Measurements from ENCODE around the gene PDHB.

GRCh38 chr3:57709580-57709971 is 16.7 kb upstream of the DENND6A start:
- PRO-cap: no peak

- PRO-cap: no peak
Observed at GRCh38 chr3:57809511-57809905, 53.4 kb downstream of the SLMAP start.

- PRO-cap: no peak
Observed at GRCh38 chr3:57861773-57862192, 105.7 kb downstream of the SLMAP start.

DNA sequence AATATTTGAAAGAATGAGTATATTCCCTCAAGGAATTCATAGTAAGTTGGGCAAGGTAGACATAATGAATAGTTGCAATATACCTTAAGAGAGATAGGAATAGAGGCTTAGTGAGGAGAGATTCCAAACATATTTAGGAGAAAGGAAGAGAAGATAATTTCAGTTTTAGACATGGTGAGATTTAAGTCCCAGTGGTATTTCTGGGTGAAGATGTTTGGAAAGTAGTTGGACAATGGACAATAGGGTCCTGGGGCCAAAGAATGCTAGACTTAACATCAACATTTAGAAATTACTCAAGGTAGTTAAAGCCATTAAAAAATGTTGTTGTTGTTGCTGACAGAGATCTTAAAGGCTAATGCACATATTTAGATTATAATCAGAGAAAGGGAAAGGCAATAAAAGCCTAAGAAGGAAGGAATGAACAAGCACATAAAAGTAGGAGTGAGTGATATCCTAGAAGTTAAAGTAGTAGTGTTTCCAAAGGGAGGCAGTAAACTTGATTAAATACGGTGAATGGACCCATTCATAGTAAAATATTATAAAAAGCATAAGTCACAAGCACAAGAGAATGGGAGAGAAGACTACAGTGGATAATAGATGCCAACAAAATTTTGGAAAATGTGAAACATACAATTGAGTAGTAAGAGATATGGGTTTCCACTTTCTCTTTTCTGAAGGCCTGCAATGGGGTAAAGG is 125.0 kb upstream of the FLNB start:
- PRO-cap: no peak

DNA sequence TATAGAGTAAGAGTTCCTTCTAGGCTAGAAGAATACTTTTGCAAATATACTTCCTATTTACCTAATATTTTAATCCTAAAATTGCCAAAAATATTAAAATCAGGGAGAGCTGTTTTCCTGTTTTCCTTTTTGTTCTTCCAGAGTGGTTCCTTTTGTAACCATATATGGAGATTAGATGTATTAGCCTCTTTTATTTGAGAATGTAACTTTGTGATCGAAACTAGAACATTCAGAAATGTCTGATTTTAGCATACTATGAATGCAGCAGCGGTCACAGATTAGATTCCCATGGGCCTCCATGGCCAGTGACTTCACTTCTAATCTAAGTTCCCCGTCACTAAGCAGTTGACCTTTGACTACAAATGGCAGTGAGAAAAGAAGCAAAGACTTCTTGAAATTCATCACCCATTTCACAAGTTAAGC is 114.7 kb upstream of the FLNB start:
- PRO-cap: no peak

- PRO-cap: no peak
Observed at GRCh38 chr3:57971970-57972468, 36.2 kb upstream of the FLNB start.

DNA sequence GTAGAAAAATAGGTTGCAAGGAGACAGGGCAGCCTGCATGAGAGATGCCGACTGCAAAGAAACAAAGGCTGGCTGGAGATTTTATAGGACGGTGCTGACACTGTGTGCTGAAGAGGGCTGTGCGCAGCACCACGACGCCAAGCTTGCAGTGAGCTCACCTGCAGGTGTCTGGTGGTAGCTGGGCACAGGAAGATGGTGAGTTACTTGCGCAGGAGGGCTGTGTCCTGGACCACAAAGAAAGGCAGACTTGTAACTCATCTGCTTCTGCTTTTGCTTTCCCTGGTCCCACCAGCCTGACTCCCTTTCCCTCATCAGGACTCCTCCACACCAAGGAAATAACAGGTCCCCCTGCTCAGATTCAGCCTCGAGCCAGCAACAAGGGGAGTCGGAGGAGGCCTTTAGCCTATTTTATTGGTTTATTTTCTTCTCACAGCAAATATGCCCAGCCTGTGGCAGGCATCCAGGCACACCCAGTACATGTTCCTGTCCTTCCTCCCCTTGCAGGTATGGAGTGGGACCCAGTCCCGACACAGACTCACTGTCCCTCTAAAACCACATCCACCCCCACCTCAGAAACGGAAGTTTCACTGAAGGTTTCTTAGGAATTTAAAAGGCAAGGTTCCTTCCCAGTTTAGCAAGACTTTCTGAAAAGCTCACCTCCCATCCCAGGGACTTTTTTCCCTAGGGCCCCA is 35.6 kb upstream of the FLNB start:
- PRO-cap: no peak

- PRO-cap: no peak
Observed at GRCh38 chr3:58010107-58011095, 2.2 kb downstream of the FLNB start.

DNA sequence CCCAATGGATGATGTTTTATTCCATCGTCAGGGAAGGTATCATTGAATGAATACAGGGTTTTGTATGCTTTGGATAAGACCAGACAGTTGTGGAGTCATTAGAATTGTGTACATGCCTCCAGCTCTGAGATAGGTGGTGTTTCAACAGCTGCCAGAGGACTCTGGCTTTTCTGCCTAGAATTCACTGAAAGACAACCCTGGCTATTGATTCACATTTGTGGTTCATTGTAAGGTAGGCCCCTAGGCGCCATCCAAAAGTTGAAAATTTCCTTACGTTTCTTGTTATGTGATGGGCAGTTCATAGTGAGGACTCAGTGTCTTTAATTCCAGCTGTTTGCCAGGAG is 4.5 kb downstream of the FLNB start:
- PRO-cap: no peak

GRCh38 chr3:58015378-58016155 is 7.3 kb downstream of the FLNB start:
- PRO-cap: no peak

GRCh38 chr3:58111438-58112248 is 99.1 kb downstream of the DNASE1L3 start:
- PRO-cap: no peak

DNA sequence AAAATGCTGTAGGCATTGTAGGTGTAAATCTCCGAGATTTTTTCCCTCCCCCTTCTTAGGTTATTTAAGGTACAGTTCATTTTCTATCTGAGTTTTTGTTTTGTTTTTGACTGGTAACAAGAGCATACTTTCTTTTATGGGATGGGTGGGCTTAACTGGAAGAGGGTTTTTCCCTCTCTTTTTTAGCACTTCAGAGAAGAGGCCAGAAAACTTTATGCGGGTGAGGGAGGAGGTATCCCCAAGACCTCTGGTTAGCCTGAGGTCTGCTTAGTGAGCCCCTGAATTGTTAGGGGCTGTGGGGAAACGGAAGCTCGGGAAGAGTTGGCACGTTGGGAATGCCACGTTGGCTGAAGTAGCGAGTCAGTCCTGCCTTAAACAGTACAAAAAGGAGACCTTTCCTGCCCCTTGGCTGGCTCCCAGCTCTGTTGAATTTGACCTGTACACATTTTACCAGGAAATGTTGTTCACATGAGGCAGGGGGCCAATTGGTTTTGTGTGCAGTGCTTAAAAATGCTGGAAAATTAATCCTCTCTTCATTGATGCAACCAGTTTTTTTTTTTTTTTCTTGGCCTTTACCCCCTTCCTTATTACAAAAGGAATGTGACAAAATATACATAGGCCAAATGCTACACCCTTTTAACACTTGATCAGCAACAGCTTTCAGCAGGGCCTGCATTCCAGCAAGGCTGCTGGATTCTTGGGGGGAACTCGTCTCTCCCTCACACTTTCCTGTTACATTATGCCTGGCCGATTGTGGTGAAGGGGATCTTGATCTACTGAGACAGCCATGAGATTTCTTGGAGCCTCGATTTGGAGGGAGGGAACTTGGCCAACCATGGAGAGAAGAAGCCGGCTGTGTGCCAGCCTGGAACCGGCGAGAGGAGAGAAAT is 93.3 kb downstream of the DNASE1L3 start:
- PRO-cap: no peak

GRCh38 chr3:58150042-58150764 is 60.6 kb downstream of the DNASE1L3 start:
- PRO-cap: no peak

DNA sequence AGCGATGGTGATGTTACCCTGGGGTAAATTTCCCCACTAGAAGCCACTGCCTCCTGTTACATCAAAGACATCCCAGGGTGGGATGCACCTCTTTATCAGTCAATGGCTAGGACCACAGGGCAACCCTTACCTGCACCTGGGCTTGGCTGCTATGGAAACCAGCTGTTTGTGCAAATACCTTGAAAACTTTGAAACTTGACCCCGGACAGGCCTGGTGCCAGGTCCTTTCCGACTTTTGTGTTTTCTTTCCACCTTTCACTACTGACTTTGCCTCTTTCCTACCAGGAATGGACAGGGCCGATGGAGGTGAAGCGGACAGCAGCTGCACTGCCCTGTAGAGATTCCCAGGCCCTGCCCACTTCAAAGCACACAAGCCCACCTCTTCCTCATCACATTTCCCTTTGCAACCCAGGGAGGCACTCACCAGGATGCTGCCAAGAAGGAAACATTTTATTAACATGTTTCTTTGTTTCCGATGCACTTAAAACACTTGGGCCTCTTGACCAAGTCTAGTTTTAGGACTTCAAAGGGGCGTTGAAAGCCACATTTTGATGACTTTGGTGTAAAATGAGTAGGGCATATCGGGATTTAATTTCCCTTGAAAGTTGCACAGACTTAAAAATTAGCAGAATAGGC is 36.6 kb downstream of the DNASE1L3 start:
- PRO-cap: no peak

GRCh38 chr3:58178554-58179145 is 32.1 kb downstream of the DNASE1L3 start:
- PRO-cap: no peak

DNA sequence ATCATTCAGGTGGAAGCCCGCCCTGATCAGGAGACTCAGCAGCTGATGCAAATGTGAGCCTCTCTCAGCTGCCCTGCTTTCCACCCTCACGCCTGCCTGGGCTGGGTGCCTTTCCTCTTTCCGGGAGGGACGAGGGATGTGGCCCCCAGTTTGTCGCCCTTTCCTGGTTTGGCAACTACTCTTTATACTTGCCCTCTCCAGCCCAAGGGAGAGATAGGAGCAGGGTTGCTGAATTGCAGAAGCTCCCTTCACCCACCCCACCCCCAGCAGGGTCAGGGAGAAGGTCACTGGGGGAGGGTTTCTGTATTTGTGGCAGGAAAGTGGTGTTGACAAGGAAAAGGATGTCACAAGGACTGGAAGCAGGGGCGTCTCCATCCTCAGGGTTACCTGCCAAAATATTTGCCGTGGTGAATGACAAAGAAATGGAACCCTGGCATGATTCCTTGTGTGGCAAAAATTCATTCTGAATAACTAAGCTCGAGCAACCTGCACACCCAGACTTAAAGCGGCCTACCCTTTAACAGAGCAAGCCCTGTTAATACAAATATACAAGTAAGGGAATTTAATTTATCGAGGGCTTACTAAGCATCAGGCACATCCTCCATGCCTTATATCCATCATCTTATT is 21.6 kb downstream of the DNASE1L3 start:
- PRO-cap: no peak

- PRO-cap: no peak
Observed at GRCh38 chr3:58249509-58250731, 12.3 kb downstream of the ABHD6 start.

DNA sequence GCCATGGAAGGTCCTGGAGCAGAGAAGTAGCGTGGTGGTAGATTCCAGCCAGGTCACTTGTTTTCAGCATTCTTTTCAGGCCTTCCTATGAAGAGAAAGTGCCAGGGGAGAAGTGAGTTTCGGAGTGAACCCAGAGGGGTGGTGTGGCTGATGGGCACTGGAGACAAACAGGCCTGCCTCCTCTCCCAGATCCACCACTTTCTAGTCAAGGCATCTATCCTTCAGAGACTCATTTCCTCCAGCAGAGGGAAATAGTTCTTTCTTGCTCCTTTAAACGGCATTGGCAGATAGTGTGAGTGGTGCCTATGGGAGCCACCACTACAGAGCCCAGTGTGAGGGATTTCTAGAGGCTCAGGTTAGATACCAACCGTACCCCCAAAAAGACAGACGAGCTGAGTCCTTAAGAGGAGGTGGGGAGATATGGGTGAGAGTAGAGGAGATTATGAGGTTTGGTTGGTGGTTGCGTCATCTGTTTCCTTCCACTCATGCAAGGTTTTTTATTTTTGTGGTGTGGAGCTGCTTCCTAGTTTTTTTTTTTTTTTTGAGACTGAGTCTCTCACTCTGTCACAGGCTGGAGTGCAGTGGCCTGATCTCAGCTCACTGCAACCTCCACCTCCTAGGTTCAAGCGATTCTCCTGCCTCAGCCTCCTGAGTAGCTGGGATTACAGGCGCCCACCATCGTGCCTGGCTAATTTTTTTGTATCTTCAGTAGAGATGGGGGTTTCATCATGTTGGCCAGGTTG is 21.4 kb downstream of the PXK start:
- PRO-cap: no peak

DNA sequence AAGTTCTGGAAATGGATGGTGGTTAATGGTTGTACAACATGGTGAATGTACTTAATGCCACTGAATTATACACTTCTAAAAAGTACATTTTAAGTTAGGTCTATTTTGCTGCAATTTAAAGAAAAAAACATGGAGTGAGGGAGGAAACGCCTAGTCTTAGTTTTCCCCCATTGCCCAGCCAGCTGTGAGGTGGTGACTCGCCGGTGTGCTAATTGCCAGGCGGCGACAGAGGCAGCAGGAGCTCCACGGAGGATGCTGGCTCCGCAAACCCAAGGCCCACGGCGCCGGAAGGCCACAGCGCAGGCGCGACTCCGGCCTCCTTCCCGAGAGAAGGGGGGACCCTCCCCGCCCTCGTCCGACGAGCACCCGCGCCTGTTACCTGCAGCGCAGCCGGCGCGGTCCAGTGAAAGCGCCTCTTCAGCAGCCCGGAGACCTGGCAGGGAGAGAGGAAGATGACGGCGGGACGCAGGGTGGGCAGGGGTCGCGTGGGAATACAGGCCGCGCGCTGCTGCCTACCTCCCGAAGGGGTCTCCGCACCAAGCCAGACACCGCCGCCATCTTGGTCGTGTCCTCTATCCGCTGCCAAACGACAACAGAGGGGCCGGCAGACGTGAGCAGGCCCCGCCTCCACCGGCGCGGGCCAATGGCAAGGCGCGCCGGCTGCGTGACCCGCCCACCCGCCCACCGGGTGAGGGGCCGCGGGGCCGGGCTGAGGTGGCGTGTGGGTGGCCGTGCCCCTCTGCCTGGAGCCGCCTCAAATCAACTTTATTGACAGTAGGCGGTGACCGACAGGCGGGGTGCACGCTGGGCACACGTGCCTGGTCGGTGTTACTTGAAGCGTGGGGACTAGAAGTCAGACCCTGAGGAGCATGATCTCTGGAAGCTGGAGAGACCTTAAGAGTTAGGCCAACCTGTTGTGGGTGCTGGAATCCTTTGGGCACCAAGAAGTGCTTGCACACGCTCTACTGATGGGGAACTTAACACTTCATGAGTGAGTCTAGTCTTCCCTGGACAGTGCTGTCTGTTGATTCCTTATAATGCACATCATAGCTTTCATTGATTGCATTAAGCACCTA is at the start of gene PDHB:
Gene PDHB, minus strand, starts transcription at position 581 of the 1,076 bp plus-strand sequence.
- PRO-cap: bidirectional peak, plus-strand start at position 354 of the sequence, minus-strand start at position 293 of the sequence; bidirectional peak, plus-strand start at position 774 of the sequence, minus-strand start at position 567 of the sequence

DNA sequence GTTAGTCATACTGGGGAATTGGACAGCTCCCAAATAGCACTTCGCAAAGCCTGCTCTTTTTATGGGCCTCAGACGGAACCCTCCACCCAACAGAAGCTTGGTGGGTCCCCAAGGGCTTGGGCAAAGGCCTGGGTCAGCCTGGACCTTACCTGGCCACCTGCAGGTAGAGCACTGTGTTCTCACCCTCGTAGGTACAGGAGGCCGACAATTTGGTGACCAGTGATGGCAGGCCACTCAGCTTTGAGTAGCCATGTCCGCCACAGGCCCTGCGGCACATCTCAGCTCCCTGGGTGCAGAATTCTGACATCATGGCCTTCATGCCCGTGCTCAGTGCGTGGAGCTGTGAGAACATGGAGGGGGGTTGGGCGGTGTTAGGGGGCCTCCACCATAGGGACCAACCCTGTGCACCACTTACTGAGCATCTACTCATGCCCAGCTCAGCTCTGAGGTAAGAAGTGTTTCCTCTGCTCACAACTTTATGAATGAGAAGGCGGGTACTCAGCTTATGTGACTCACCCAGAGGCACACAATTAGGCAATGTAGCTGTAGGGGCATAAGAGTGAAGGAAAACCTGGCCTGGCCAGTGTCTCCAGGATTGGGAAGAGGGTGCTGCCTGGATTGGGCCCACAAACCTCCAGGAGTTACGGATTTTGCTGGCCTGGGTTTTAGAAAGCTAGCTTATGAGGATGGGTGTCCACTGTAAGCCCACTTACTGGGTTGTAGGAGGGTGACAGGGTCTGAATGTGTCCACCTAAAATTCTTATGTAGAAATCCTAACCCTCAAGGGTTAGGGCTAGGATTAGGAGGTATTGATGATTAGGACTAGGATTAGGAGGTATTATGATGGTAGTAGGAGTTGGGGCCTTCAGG is 10.4 kb downstream of the ACOX2 start:
- PRO-cap: no peak